Measurements from ENCODE around the genes AGGF1 and MTX3.

DNA sequence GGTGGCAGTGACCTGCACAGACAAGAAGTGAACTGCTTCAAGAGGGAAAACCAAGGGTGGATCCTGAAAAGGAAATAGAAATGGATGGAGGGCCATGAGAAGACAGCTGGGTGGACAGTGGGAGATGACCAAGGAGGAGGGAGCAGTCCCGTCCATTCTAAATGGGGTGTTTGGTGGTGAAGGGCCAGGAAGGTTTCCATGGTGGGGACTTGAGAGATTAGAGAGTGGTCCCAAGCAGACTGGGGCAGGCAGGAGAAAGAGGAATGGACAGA, 56.6 kb downstream of the F2RL2 start:
- PRO-cap: no peak

- PRO-cap: bidirectional peak, plus-strand start at chr5:76715443, minus-strand start at chr5:76715457
Observed at GRCh38 chr5:76715030-76715525, 848 bp upstream of the F2R start.

- PRO-cap: no peak
Observed at GRCh38 chr5:76756350-76756850, 40.5 kb downstream of the F2R start.

- PRO-cap: no peak
Observed at GRCh38 chr5:76946979-76947258, 5.9 kb upstream of the CRHBP start.

DNA sequence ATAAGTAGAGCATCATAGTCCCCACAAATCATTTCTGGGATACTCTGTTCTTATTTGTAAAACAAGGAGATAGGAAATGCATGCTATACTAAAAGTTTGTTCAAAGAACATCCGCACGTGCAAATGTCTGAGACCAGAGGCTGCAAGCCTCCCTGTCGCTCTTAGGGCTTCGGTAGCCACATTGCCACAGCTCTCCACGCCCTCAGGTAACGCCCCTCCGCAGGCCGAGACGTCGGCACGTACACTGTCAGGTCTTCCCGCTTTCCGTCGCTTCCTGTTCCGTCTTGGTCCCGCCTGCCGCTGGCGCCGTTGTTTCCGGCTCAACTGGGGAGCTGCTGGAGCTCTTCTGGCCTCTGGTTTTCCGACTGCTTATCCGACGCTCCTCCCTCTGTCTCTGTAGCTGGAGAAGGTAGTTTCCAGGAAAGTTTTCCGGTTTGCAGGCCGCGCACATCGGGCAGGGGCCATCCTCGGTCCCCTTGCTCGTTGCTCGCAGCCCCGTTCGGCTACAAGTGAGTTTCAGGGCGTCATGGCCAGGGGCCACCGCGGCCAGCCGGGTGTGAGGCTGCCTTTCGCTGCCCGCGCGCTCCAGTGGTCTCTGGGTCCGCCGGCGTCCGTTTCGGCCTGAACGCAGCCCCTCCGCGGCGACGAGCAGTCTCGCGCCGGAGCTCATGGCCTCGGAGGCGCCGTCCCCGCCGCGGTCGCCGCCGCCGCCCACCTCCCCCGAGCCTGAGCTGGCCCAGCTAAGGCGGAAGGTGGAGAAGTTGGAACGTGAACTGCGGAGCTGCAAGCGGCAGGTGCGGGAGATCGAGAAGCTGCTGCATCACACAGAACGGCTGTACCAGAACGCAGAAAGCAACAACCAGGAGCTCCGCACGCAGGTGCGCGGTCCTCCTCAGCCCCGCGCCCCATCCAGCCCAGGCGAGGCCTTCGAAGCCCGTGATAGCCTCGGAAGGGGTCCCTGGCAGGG, at the start of gene AGGF1:
AGGF1 (plus strand) TSS at position 306 of the 967 bp plus-strand sequence.
- PRO-cap: bidirectional peak, plus-strand start at position 312 of the sequence, minus-strand start at position 163 of the sequence

DNA sequence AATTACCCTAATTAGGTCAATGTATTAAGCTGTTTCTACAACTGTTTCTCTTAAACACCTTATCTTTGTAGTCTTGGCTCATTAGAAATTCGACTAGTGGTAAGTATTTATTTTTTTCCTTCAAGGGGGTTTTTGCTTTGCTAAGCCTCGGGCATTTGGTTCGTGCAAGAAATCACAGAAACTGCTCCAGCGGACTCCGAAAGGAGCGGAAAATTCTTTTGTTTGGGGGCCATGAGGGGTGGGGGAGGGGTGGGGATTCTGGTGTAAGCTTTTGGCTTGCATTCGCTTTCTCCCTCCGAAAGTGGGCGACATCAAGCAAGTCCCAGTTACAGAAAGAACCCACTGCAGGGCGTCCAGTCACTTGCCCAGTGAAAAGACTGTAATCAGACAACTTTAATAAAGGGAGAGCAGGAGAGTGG, 668 bp downstream of the ZBED3 start:
- PRO-cap: no peak

DNA sequence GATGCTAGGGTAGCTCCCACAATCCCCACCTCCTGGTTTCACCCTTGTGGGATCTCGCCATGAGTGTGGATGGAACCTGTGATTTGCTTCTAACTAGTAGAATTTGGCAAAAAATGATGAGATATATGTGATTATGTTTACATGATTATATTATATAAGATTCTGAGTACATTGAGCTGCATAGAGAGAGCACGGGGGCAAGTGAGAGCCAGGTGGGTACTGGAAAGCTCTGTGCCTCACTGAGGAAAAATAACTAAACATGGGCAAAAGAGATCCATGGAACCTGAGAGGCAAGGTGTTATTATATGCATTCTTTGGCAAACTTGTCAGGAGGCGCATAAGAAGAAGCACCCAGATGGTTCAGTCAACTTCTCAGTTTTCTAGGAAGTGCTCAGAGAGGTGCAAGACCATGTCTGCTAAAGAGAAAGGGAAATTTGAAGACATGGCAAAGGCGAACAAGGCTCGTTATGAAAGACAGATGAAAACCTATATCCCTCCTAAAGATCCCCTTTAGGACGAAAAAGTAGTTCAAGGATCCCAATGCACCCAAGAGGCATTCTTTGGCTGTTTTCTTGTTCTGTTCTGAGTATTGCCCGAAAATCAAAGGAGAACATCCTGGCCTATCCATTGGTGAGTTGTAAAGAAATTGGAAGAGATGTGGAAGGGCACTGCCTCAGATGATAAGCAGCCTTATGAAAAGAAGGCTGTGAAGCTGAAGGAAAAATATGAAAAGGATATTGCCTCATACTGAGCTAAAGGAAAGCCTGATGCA, 59.4 kb upstream of the ZBED3 start:
- PRO-cap: no peak

- PRO-cap: no peak
Observed at GRCh38 chr5:77758119-77759251, 17.7 kb downstream of the TBCA start.

GRCh38 chr5:77980692-77980966, 204.5 kb upstream of the TBCA start:
- PRO-cap: no peak

- PRO-cap: no peak
Observed at GRCh38 chr5:78056869-78057232, 237.6 kb downstream of the AP3B1 start.

- PRO-cap: no peak
Observed at GRCh38 chr5:78508182-78508862, 140.2 kb downstream of the LHFPL2 start.

DNA sequence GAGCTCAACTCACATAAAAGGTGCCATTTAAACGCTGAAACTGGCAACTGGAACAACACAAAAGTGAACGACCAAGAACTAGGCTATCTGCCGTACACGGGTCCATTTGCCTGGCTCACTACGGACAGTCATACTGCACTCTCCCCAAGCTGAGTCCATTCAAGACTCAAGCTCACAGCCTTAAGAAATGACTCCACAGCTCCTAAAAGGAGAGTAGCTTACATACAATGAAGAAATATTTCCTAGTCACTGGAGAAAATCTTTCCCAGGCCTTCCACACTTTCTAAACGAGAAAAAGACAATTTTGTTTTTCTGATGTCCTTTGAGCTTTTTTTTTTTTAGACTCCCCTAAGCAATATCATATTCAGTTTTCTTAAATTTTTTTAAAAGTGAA, 71.1 kb downstream of the LHFPL2 start:
- PRO-cap: unidirectional peak, minus-strand start at position 157 of the sequence

DNA sequence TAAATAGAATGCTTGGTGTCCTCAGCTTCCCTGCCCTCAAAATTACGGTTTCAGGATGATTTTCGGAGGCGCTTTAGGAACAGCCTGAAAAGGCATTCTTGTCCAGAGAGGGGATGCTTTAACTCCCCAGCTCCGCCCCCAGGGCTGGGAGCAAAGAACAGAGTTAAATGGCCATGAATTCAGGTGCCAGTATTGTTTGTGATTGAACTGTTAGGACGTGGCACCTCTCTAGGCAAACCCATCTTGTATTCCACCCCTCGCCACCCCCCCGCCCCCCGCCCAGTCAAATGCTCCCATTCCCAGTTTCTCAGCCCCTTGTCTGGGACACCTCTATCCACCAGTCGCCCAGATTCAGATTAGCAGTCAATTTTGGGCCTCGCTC, 874 bp upstream of the LHFPL2 start:
- PRO-cap: no peak

GRCh38 chr5:78650329-78651000, 1.9 kb upstream of the LHFPL2 start:
- PRO-cap: no peak

DNA sequence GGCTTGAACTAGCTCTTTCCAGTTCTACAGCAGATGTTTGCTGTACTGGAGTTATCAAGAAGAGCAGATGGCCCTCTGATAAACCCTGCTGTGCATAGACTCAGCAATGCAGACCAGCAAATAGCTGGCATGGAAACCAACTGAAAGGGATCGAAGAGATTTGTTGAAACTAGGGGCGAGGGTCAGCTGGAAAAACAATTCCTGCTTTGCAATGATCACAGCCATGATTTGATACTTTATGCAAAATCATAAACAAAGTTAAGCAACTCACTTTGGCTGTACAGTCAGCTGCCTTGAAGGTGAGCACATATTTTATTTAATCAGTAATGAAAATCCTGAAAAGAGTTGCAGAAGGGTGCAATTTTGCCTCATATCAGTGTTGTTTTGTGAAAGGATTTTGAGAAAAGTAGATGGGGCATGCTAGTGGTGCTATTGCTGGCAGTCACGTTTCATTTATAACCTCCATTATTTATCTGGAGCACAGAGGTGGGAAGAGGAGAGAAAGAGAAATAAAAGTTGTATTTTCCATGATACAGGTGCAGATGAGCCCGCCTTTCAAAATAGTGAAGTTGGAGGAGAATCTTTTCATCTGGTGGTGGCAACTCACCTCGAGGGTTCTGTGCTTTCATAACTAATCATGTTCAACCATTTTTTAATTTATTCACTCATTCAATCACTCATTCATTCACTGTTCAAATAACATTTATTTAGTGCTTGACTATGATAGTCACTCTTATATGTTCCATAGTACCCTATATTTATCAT, 17.6 kb upstream of the BHMT start:
- PRO-cap: no peak

- PRO-cap: no peak
Observed at GRCh38 chr5:79663272-79663981, 26.2 kb upstream of the CMYA5 start.

DNA sequence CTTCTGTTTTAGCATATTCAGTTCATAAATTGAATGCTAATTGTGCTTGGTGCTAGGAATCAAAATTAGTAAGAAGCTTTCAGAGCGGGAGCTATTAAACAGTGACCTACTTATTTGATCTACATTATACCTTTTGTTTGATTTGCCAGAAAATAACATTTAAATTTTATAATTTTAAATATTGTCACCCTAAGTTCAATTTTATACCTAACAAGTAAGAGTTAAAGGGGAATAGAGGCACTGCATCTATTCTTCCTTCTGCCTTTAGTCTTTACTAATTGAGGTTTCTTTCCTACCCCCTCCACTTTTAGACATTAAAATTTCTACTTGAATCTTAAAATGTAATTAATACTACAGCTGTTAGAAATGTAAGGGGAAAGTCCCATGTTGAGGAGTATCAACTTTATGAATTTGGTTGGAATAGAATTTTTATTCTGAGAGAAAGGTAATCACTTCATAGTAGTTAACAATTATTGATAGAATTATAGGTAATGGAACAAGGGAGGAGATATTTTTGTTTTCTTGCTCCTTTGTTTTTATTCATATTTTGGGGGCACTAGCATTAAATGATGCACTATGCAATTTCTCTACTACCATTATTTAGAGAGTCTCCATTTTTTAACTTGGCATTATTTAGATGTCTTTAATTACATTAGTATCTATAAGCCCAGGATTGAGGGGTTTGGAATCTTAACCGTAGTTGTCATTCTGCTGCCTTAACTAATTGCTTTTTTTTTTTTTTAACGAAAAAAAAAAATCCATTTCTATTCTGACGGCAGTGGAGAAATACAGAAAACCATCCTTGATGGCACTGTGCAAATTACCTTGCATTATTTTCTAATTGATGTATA, 22.2 kb upstream of the CMYA5 start:
- PRO-cap: no peak

DNA sequence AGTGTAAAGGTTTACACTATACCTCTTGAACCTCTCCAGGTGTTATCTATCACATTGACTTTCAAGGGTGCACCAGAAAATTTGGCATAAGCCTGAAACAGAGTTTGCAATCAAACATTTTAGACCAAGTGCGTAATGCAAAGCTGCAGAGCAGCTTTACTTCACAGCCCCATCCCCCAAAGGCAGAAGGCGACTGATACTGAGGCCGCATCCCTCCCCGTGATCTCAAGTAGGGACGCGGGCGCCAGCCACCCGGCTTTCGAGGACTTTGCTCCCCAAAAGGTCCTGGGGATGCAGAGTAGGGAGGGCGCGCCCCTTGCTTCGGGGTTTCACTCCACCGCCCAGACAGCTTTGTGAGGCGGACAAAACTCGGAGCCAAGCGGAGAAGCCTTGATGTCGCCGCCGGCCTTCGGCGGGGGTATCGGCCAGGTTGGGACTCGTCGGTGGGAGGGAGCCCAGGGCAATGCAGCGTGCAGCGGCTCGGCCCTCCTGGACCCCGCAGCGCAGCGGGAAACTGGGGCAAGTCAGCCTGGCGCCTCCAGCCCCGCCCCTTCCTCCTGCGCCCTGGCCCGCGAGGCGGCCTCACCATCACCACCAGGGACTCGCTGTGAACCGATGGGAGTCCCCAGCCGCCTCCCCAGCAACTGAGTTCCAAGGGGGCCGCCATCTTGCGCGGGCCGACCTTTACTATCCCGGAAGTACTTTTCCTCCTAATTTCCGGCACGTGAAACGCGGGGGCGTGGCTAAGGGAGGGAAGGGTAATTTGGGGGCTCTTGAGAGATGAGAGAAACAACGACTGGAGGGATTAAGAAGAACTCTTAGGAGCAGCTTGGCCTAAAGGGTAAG, at the start of gene MTX3:
MTX3 (minus strand) TSS at position 691 of the 846 bp plus-strand sequence.
- PRO-cap: unidirectional peak, minus-strand start at position 516 of the sequence

DNA sequence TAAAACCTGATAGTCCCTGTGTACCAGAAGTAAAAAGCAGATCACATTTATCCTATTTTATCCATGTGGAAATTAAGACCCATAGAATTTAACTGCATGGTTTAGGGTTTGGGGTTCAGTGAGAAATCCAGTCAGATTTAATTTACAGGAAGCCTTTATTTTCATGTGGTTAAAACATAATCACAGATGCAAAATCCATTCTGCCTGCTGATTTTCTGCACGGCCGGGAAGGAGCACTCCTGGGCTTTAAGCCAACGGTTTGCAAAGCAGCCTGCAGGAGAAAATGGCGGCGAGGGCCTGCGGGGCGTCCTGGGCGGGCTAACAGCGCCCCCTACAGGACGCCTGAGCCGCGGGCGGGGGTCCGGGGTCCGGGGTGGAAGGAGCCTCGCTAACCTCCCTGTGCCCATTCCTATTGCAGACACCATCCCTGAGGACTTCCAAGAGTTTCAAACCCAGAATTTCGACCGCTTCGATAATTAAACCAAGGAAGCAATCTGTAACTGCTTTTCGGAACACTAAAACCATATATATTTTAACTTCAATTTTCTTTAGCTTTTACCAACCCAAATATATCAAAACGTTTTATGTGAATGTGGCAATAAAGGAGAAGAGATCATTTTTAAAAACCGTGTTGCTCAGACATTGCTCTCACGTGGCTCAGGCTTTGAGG, 47.6 kb downstream of the THBS4 start:
- PRO-cap: no peak

DNA sequence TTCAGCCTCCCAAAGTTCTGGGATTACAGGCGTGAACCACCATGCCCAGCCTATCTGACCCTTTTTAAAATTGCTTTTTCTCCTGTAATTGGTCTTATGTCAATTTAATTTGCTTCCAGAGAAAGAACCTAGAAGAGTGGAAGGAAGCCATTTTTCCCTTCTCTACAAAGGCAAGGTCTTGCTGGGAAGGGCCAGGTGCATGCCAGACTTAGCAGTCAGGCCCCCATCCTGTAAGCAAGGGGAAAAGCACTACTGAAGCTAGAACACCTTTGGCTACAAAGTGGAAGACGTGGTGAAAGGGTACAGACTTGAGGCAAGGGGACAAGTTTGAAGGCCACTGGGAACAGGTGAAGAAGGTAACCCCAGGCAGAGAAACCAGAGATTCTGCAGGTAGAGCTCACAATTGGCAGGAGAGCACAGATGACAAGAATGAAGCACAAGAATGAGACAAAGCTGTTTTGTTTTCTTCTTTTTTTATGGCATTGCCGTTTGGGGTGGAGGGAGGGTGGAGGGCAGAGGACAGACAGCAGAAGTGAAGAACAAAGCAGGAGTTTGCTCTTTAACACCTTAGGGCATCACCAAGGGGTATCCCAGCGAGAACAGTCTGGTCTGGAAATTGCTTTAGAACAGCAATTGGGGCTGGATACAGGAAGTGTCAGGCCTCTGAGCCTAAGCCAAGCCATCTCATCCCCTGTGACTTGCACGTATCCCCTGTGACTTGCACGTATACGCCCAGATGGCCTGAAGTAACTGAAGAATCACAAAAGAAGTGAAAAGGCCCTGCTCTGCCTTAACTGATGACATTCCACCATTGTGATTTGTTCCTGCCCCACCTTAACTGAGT, 72.8 kb downstream of the SERINC5 start:
- PRO-cap: no peak